Umbilical cord (tissue), 2 donors: ENCODE measurements around a stretch of chr20.

- RAMPAGE, long total RNA = no peak
These were observed 109.0 kb downstream of the BMP7 start for GRCh38 chr20:57157434-57157803.

GRCh38 chr20:57211810-57212970, 54.3 kb downstream of the BMP7 start:
- RAMPAGE, long total RNA = no peak

DNA sequence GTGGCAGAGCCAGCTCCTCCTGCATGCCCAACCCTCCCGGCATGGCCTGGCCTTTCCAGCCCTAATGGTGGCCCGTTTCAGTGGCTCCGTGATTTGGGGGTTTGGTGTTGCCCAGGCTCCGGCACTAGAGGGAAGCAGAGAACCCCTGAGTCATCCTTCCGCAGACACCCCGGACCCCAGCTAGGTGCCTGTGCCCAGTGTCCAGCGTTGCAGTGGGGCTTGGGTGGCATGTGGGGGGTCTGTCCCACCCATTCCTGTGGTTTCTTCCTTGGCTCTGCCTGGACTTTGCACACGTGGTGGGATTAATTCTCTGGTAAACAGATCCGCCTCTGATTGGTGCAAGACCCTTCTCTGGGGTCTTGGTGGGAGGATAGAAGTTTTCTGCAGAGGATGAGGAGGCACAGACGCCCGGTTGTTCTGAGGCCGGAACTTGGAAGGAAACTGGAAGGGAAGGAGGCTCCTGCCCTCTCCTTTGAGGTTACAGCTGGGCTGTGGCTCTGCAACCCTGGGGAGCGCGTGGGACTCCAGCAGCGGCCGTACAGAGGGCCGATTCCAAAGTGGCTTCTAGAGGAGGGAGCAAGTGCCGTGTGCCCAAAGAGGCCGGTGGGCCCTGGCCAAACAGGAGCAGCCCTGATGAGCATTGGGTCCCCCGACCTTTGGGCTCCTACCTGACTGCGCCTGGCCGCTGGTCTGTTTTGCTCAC, 9.4 kb downstream of the RBM38 start:
- RAMPAGE, long total RNA = no peak

- RAMPAGE, long total RNA = no peak
These were observed 10.0 kb downstream of the RBM38 start for GRCh38 chr20:57401106-57401731.

- RAMPAGE, long total RNA = no peak
These were observed 12.6 kb downstream of the RBM38 start for GRCh38 chr20:57403795-57404293.

DNA sequence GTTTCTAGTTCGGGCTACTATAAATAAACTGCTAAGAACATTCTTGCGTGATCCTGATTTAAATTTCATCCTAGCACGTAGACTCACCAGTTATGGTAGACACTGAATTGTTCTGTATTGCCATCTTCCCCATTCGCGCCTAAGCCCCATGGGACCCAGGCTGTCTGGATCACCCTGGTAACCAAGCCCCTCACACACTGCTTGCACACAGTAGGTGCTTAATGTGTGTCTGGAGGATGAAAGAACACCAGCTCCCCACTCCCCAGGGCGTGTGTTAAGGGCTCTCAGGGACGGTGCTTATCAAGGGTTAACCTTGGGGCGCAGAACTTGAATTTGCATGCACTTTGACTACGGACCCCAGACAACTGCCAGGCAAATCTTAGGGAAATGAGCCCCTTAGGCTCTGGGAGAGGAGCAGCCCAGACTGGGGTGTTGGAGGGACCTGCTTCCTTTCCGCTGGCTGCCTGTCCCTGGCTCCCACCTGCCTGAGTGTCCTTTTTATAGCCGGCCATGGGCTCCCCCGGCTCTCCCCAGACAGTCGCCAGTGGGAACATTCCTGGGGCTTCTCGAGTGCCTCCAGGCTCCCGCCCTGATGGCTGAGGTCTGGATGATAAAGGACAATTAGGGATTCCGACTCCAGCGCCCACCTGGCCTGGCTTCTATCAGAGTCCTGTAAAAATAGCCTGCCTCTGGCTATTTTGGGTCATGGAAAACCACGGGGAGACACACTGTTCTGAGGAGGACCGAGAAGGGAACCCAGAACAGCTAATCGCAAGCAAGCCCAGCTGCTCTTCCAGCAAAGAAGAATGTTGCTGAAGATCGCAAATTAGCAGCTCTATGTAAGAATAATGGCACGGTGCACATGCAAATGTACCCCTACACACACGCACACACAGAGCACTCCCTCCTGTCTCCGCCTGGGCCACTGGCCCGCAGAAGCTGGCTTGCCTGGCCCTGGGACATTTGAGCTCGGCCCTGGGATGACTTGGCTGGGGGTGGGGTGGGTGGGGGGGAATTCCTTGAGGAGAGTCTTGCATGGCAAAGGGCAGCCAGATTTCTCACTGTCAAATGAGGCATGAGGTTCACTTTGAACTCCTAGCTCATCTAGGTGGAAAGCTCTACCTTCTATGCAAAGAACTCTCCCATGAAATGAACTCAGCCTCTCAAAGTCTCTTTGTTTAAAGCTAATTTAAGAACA, 55.6 kb downstream of the CTCFL start:
- RAMPAGE, long total RNA = no peak

DNA sequence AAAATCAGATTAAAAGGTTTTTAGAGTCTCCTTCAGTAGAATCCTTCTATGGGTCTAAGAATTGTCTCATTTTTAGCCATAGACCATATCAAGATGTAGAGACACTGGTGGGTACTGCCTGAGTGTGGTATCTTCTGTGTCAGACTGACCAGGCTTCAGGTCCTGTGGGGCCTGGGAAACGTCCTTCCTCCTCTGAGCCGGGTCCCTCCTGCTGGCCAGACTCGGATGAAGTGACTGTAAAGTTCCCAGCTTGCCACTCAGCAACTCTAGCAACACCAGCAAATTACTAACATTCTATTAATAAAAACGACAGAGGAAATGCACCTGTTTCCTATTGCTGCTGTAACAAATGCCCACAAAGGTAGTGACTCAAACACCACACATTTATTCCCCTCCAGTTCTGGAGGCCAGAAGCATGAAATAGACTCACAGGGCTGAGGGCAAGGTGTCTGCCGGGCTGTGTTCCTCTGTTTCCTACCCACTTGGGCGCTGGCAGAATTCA, 48.9 kb downstream of the CTCFL start:
- RAMPAGE, long total RNA = no peak

DNA sequence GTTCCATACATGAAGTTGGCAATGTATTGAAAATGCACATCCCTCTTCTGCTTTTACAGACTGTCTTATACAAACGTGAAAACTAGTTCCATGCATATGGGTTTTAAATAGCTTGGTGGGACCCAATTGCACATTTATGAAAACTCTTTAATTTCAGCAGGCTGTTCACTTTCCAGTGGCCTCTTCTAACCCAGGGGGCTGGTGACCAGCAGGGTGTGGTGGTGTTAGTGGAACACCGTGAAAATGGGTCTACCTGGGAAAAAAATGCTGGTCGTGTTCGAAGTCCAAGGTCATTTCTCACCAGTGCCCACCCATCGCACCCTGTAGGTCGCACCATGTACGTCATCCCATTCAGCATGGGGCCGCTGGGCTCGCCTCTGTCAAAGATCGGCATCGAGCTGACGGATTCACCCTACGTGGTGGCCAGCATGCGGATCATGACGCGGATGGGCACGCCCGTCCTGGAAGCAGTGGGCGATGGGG, 1.5 kb downstream of the PCK1 start:
- RAMPAGE, long total RNA = no peak

- RAMPAGE, long total RNA = no peak
These were observed 19.0 kb downstream of the PCK1 start for GRCh38 chr20:57579787-57580451.

- RAMPAGE, long total RNA = no peak
These were observed 7.9 kb upstream of the ZBP1 start for GRCh38 chr20:57627905-57628764.

GRCh38 chr20:57697341-57697903, 12.4 kb downstream of the PMEPA1 start:
- RAMPAGE, long total RNA = no peak

DNA sequence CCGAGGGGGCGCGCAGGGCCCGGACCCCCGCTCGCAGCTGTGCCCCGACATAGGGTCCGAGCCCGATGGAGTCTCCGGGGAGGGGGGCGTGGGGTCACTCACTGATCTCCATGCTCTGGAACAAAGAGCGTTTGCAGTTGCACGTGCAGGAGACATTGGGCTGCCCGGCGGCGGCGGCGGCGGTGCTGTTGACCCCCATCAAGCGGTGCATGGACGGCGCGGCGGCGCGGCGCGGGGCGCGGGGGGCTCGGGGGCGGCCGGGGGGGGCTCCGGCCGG, 505 bp downstream of the PMEPA1 start:
- RAMPAGE, long total RNA = no peak

GRCh38 chr20:57711634-57712174, 1.9 kb upstream of the PMEPA1 start:
- RAMPAGE, long total RNA = no peak

DNA sequence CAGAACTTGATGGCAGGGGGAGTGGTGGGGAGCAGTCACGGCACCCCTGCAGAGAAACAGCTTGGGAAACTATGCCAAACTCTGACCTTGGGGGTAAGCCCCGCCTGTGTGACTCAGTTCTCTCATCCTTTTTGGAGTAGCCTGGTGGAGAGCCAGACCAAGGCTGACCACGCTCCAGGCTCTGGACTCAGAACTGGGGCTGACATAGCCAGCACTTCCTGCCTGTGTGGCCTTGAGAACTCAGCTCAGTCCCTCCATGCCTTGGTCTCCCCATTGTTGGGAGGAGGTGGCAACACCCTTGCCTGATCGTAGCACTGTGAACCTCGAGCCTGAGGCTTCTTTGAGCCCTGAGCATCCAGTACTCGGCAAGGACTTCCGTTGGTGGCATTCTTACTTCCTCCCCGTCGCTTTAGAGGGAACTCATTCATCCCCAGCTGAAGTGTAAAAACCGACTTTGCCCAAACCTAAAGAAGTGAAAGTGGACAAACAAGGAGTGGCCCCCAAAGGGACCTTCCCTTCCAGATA, 76.0 kb upstream of the C20orf85 start:
- RAMPAGE, long total RNA = no peak

DNA sequence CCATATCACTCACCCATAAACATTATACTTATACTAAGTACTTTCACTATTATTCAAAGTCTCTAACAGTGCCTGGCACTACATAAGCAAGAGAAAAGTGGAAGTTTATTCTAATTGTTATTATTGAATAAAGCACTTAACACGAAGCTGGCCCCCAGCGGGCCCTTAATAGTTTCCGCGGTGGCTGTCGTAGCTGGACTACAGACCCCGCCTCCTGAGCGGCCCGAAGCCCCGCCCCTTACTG, 306 bp upstream of the VAPB start:
- RAMPAGE, long total RNA = no peak

- RAMPAGE, long total RNA = start-site peak on the plus strand at chr20:58622902-58623020, 37 and 23 reads in 2 replicates
These were observed 28.3 kb upstream of the STX16 start for GRCh38 chr20:58622808-58623162.

DNA sequence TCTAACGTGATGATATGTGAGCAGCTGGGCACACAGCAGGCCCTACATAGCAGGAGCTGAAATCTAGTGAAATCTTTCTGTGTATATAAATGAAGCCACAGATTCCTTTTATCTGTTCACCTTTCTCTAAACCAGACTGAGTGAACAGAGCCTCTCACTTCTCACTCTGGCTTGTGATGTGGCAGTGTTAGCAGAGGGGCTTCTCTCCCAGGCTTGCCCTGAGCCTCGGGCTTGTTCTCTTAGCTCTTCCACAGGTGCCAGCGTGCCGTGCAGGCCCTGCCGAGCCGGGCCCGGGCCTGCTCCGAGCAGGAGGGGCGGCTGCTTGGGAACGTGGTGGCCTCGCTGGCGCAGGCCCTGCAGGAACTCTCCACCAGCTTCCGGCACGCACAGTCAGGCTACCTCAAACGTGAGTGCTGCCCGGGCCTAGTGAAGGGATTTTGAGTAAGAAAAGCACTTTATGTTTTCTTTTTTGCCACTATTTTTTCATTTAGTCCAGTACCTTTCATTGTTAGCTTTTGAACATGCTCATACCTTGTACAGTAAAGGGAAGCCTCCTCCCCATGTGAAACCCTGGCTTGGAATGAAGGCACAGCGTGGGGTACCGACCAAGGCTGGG, 18.1 kb downstream of the STX16 start:
- RAMPAGE, long total RNA = no peak

DNA sequence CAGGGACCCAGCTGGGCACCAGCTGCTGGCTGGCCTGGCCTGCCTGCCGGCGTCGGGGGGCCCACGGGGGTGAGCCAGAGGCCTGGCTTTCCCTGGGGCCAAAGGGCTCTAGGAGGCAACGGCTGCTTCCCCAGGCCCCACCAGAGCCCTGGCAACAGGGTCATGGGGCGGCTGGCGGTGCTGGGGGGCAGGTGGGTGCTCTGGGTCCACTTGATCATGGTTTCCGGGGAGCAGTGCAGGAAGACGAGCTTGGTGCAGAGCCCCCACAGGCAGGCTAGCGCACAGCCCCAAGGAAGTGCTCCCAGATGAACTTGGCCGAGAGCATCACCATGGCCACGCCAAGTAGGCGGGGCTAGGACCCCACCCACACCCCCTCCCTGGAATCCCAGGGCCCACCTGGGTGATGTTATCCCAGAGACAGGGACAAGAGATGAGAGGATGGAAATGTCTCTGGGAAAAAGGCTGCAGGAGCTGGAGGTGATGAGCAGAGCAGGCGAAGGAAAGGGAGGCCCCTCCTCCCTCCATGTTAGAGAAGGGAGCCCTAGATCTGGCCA, 24.5 kb downstream of the NPEPL1 start:
- RAMPAGE, long total RNA = no peak

DNA sequence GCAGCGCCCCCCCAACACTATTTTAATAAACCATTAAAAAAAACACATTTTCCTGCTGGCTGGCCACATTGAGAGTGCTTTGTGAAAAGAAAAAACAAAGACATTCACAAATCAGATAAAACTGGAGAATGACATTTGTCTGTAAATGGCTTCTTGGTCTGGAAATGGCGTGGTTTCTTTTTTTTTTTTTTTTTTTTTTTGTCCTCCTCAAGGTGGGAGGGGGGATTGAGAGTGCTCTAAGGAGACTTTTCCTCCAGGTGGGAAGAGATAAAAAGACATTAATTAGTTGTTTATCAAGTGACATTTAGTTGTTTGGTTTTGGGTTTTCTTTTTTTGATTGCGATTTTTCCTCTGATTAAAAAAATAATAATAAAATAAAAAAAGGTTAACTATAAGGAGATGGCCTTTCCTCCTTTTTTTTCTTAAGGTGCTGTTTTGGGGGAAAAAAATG, 1.7 kb downstream of the GNAS start:
- RAMPAGE, long total RNA = no peak

- RAMPAGE, long total RNA = no peak
These were observed 10.0 kb downstream of the GNAS start for GRCh38 chr20:58901104-58901835.